Lower leg skin (tissue), 2 donors: Measurements from ENCODE around the gene PLBD2.

GRCh38 chr12:113348879-113349634 is 9.3 kb upstream of the PLBD2 start:
- PRO-cap = no peak
- RAMPAGE, long total RNA, 2 experiments = no peak in any of the 2 experiments

DNA sequence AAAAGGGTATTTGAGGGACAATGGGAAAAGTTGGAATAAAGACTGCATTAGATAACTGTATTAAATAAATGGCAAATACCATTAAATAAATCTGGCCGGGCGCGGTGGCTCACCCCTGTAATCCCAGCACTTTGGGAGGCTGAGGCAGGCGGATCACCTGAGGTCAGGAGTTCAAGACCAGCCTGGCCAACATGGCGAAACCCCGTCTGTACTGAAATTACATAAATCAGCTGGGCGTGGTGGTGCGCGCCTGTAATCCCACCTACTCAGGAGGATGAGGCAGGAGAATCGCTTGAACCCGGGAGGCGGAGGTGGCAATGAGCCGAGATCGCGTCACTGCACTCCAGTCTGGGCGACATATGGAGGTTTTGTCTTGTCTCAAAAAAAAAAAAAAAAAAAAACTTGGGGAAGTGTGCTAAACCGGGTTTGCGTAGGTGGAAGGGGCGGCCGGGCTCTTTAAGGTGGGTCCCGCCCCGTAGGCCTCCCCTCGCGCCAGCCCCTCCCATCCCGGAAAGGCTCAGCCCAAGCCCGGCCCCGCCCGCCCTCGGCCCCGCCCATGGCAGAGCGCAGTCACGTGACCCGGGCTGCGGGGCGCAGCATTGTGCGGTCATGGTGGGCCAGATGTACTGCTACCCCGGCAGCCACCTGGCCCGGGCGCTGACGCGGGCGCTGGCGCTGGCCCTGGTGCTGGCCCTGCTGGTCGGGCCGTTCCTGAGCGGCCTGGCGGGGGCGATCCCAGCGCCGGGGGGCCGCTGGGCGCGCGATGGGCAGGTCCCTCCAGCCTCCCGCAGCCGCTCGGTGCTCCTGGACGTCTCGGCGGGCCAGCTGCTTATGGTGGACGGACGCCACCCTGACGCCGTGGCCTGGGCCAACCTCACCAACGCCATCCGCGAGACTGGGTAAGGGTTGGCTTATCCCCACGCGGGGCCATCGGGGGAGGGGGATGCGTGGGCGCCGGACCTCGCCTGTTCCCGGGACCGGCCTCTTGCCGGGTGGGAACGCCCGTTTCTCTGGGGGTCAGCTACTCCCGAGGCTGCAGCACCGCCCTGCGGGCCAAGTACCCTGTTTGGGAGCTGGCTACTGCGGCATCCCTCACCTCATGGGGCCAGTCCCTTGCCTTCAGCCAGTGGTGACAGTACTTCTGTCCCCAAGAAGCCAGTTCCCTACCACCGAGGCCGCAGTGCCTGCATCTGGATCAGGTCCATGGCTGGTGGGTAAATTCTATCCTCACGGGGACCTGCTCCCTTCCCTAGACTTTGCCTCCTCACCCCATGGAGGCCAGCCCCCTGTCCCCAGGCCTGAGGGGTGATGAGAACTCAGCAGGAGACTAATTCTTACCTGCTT is at the start of gene PLBD2:
Gene PLBD2, plus strand, starts transcription at position 596 of the 1,344 bp plus-strand sequence.
- PRO-cap = bidirectional peak, plus-strand start at position 599 of the sequence, minus-strand start at position 430 of the sequence
- RAMPAGE, long total RNA, 2 experiments = no peak in any of the 2 experiments

- PRO-cap = no peak
- RAMPAGE, long total RNA, 2 experiments = no peak in any of the 2 experiments
These were observed 1.9 kb downstream of the SDS start for GRCh38 chr12:113401639-113402353.

DNA sequence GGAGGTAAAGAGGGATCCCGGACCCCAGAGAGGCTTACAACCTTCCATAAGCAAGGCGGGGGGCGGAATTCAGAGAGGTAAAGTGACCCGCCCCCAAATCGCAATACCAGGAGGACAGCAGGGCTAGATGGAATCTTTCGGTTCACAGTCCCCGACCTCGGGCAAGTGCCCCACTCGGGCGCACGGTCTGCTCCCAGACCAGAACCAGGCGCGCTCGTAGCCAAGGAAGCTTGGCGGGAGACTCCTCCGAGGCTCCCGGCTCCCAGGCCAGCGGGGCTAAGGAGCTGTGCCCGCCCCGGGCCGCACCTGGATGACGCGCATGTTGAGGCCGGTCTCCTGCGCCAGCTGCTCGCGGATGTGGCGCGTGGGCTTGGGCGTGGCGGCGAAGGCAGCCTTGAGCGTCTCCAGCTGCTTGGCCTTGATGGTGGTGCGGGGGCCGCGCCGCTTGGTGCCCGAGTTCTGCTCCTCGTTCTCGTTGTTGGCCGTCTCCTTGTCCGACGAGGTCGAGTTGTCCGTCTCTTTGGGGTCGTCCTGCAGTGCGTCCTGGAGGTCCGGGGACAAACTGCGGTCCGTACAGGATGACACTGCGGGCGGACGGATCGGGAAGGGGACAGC is 3.7 kb downstream of the LHX5 start:
- PRO-cap = no peak
- RAMPAGE, long total RNA, 2 experiments = no peak in any of the 2 experiments

- PRO-cap = no peak
- RAMPAGE, long total RNA, 2 experiments = no peak in any of the 2 experiments
These were observed 4.1 kb downstream of the RBM19 start for GRCh38 chr12:113961937-113962434.

DNA sequence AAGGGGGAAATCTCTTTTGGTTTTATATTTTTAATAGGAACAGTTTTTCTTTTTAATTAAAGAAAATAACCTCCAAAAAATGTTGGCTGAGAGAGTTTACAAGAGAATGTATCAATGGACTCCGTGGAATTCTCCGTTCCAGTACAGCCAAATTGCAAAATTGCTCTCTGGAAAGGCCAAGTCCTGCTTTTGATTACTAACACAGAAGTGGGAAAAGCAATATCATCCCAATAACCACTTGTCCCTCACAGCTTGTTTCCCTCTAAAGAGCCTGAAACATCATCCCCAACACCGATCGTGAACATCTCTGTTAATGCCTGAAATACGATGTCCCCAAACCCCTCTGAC is 36.8 kb downstream of the TBX5 start:
- PRO-cap = no peak
- RAMPAGE, long total RNA, 2 experiments = no peak in any of the 2 experiments

- PRO-cap = no peak
- RAMPAGE, long total RNA, 2 experiments = no peak in any of the 2 experiments
These were observed 6.4 kb downstream of the TBX5 start for GRCh38 chr12:114399279-114400161.

DNA sequence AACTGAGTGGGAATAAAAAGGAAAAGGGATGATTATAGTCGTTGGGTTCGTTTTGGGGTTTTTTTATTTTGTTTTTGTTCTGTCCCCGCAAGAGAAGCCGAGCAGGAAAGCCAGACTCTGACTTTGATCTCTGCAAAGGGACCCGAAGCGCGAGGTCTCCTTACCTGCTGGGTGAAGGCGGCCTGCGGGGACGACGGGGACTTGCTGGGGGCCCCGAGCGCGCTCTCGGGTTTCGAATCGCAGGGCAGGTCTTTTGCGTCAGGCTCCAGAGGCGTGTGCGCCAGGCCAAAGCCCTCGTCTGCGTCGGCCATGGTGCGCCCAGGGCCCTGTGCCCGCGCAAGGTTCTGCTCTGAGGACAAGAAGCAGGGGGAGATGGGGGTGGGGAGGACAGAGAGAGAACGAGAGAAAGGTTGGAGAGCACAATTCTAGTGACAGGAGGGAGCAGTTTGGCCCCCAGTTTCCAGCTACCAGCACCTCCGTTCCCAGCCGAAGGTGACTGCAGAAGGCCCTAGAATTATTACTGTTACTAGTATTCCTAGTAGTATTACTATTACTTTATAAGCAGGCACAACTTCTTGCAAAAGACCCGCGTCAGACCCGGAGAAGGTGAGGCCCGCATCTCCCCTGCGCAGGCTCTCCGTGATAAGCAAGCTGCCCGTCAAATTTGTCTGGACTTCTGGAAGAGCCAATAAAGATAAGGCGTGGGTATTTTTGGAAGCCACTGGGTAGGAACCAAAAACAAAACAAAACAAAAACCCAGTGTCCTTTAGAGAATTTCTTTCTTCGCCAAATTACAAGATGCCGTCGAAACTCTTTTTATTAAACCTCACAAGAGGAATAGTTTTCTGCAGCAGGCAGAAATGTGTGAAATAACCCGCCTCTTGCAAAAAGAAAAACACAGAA is 2.1 kb downstream of the TBX5 start:
- PRO-cap = no peak
- RAMPAGE, long total RNA, 2 experiments = no peak in any of the 2 experiments

GRCh38 chr12:114448343-114449078 is 42.6 kb upstream of the TBX5 start:
- PRO-cap = no peak
- RAMPAGE, long total RNA, 2 experiments = no peak in any of the 2 experiments

- PRO-cap = no peak
- RAMPAGE, long total RNA, 2 experiments = no peak in any of the 2 experiments
These were observed 19.1 kb downstream of the TBX3 start for GRCh38 chr12:114664957-114665264.

- PRO-cap = no peak
- RAMPAGE, long total RNA, 2 experiments = no peak in any of the 2 experiments
These were observed 18.3 kb downstream of the TBX3 start for GRCh38 chr12:114665265-114666406.

GRCh38 chr12:114668126-114668637 is 15.8 kb downstream of the TBX3 start:
- PRO-cap = no peak
- RAMPAGE, long total RNA, 2 experiments = no peak in any of the 2 experiments

DNA sequence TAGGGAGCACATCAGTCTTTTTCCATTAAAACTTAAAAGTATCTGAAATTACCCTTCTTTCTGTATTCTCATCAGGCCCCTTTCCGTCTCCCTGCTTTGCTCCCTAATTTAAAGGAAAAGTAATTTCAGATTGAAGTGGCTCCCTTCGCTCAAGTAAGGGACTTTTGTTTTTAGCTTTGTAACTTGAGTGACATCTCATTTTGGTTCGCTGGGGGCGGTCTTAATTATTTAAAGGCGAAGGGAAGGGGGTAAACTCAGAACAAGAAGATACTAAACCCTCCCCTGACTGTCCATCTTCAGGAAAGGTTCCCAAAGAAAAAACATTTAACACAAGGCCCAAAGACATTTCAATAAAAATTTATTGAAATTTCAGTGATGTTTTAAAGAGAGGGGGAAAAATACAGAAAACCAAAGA is 14.1 kb downstream of the TBX3 start:
- PRO-cap = no peak
- RAMPAGE, long total RNA, 2 experiments = no peak in any of the 2 experiments

DNA sequence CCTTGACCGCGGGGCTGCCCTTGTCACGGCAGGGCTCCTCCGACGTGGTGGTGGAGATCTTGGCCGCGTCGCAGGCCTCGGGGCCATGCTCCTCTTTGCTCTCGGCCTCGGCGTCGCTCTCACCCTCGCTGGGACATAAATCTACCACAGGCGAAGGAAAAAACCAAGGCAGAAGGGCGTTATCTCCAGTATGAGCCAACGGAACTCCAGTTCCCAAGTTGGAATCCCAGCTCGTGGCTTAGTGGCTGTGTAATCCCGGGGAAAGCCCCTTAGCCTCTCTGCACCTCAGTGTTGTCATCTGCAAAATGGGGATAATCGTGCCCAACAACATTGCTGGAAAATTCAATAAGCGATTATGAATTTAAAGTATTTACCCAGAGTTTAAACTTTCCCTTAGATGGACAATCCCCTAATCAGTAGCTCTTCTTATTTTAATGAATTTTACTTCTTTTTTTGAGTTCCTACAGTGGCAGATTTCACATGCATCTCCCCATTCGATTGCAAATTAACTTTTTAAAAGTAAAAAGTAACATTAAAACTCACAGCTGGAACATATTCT is 9.2 kb downstream of the TBX3 start:
- PRO-cap = no peak
- RAMPAGE, long total RNA, 2 experiments = no peak in any of the 2 experiments

DNA sequence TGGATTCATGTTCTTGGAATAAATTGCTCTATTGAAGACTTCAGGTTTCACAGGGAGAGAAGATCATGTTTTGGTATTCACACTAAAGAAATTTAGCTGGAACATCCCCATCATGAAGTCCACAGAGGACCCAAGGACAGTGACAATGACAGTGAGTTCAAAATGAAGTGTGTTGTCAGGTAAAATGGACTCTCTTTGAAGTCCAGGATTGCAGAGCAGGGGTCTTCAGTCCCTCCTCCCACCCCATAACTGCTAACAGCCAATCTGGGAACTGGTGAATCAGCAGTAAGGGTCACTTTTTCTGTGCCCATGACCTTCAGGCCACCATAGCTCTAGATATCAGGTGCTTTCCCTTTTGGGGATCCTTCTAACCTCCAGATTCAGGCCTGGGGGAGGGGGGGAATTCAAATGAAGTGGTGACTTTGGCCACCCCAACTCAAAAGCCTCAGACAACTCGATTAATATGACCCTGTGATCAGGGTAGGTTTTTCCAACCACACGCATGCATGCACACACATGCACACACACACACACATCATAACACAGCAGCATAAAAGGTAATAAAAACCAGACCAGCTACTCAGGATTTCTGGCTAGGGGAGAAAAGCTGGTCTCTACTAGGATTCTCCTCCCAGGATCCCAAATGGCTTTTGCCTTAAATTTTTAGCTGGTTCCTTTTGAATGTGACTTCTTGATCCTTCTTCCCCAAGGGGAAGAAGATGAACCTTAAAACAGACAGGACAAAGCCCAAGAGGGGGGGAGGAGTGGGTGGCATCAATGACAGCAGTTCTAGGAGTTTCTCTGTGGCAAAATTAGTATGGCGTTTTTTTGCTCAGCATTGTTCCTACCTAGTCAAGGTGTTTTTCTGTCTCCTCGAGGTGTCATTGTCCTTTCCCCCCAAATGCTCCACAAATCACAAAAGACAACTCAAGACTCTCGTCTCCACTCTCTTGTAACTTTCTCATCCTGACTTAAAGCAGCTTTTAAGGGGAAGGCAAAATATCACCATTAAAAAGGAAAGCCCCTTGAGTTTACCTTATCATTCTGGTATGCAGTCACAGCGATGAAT is 5.2 kb downstream of the TBX3 start:
- PRO-cap = unidirectional peak, plus-strand start at position 583 of the sequence
- RAMPAGE, long total RNA, 2 experiments = no peak in any of the 2 experiments

- PRO-cap = no peak
- RAMPAGE, long total RNA, 2 experiments = no peak in any of the 2 experiments
These were observed 1.8 kb downstream of the TBX3 start for GRCh38 chr12:114682012-114682668.

DNA sequence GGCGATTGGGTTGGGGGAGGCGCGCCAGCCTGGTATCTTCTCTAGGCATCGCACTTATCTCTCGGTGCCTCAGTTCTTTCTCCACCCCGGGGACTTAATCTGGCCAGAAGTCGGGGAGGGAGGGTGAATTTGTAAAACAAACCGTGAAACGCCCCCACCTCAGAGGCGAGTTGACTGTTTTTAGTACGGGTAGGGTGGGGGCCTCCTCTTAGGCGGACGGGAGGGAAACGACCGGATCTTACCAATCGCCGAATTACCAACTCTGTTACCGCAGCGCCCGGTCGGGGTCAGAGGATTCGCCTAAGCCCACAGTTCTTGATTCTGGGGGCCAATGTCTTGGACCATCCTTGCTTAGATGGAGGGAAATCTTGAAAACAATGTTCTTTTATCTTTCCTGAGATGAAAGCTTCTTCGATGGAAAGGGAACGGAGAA is 1.4 kb upstream of the TBX3 start:
- PRO-cap = no peak
- RAMPAGE, long total RNA, 2 experiments = no peak in any of the 2 experiments

DNA sequence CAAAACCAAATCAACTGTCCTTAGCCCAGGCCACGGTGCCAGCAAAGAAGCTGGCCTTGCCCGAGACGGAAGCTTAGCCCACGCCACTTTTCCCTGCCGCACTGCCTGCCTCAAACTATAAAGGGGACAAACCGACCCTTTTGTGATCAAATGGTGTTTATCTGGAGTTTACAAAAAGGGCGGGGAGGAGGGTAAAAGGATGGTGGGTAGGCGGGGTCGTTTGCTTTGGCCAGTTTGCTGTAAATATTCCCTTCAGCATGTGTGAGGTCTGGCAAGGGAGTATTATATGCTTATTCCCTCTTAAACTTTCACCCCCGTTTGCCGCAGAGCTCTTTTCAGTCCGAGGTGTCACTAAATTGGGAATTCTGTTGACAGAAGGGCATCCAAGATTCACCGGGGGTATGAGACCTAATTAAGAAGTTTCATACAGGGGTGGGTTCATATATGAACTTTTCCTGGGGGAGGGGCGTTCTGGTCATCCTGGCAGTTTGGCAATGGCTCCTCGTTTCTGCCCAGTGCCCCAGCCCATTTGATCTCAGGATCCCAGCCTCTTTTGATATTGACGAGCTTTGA is 3.9 kb upstream of the TBX3 start:
- PRO-cap = no peak
- RAMPAGE, long total RNA, 2 experiments = no peak in any of the 2 experiments

- PRO-cap = unidirectional peak, minus-strand start at chr12:114698487
- RAMPAGE, long total RNA, 2 experiments = no peak in any of the 2 experiments
These were observed 14.4 kb upstream of the TBX3 start for GRCh38 chr12:114698399-114698707.

- PRO-cap = no peak
- RAMPAGE, long total RNA, 2 experiments = no peak in any of the 2 experiments
These were observed 84.4 kb upstream of the TBX3 start for GRCh38 chr12:114768170-114768915.